ENCODE results near the genes UROD and TMEM69.

GRCh38 chr1:44351651-44352201, 3.3 kb downstream of the ERI3 start:
- PRO-cap: no peak

GRCh38 chr1:44406898-44407439, 1.9 kb downstream of the RNF220 start:
- PRO-cap: no peak

GRCh38 chr1:44416913-44418071, 12.2 kb downstream of the RNF220 start:
- PRO-cap: no peak

- PRO-cap: bidirectional peak, plus-strand start at chr1:44617649, minus-strand start at chr1:44617551; unidirectional peak, minus-strand start at chr1:44617840
These were observed 56.9 kb downstream of the TMEM53 start for GRCh38 chr1:44617325-44617910.

GRCh38 chr1:44635698-44636334, 38.5 kb downstream of the TMEM53 start:
- PRO-cap: no peak

DNA sequence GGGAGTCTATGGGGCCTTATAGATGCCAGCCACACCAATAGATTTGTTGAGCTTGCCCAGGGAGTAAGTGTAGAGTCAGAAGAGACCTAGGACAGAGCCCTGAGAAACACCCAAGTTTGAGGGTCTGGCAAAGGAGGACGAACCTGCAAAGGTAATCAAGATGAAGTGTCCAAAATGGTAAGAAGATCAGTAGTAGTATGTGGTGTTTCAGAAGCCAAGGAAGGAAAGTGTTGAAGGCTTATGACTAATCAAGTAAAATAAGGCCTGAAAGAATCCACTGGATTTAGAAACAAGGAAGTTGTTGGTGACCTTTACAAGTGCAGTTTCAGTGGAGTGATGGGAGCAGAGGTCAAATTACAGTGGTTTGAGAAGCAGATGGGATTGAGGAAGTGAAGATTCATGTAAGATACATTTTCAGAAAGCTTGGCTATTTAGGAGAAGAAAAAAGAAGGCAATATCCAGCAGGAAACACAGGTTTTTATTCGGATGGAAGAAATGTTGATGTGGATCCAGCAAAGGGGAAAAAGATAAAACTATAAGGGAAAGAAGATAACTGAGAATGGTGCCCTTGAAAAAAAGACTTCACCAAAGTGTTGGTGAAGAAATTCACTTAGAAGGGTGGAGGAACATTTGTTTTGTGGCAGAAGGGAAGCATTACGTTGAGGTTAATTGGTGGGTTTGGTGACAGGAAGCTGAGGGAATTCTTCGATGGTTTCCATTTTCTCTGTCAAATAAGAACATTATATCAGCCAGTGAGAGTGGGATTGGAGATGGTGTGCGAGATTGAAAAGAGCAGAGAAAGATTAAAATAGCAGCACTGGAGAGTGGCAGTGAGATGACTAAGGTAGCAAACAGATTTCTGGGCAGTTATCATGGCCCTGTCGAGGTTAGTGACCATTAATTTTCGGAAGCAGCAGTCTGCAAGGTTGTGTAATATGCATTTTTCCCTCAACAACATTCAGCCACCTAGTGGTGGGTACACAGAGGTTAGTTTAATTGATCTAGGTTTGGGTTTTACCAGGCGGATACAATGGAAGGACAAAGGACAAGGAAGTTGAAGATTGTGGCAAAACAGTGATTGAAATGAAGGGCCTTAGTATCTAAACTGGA, 2.2 kb downstream of the ARMH1 start:
- PRO-cap: no peak

GRCh38 chr1:44679395-44679926, 4.9 kb downstream of the ARMH1 start:
- PRO-cap: no peak

DNA sequence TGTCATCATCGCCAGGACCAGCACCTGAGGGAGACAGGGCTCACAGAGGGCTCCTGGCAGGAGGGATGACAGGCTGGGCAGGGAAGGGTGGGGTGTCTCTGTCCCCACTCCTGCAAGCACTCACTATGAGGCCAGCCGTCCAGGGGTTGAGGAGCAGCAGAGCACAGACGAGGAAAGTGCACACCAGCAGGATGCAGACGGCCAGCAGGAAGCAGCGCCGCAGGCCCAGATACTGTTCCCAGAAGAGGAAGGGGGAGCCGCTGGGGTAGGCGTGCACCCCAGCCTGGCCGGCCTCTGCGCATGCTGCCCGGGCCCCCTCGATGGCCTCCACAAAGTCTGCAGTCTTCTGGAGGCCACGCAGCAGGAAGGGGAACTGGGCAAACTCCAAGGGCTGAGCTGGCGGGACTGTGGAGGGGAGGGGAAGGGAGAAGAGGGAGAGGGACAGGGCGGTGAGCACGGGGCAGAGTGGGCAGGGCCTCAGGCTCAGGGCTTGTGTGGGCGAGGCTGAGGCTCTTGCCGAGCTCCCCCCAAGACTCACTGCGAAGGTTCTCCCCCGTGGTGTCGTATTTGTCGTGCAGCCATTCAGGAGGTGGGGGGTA, 16.6 kb downstream of the PTCH2 start:
- PRO-cap: no peak

DNA sequence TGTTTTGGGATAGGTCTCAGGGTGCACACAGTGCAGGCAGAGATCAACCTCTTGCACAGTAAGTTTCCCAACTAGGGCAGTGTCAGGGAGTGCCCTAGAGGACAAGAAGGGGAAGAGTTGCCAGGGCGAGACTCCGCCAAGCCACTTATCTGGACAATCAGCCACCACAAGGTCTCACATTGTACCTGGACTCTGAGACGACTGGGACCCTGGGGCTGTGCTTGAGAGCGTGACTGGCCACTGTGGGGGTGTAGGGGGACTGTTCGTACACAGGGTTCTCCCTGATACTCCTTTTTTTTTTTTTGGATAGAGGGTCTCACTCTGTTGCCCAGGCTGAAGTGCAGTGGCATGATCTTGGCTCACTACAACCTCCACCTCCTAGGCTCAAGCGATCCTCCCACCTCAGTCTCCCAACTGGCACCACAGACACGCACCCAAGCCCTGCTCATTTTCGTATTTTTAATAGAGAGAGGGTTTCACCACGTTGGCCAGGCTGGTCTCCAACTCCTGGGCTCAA, 9.8 kb downstream of the HECTD3 start:
- PRO-cap: no peak

DNA sequence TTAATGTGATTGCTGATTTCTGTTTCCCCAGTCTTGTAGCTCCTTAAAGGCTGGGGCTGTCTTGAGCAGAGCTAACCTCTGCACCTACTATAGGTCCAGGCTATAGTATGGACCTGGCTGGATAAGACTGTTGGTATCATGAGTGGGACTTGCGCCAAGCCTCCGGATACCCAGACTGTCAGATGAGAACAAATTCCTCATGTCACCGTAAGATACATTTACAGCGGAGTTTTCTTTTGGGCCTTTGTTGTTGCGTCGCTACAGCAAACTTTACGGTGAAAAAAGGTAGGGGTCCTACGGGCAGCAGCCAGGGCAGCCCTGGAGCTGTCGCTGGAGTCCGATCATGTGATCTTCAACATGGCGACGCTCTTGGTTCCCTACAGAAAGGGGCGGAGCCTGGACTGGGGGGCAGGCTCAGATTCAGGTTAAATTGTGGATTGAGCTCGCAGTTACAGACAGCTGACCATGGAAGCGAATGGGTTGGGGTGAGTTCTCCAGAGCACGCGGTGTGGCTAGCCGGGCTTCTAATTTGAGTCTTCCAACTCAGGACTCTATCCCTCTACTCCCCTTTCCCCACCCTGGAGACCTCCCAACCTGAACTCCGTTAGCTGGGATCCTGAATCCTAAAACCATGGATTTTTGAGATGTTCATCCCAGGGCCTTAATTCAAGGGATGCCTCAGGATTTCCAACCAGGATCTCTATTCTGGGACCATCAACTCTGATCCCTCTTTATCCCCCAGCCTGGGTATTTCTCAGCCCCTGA, at the start of gene UROD:
TSS of gene UROD (plus strand) at position 454 of the 765 bp plus-strand sequence.
- PRO-cap: unidirectional peak, plus-strand start at position 454 of the sequence

- PRO-cap: no peak
These were observed 53.9 kb downstream of the TOE1 start for GRCh38 chr1:45393815-45394423.

DNA sequence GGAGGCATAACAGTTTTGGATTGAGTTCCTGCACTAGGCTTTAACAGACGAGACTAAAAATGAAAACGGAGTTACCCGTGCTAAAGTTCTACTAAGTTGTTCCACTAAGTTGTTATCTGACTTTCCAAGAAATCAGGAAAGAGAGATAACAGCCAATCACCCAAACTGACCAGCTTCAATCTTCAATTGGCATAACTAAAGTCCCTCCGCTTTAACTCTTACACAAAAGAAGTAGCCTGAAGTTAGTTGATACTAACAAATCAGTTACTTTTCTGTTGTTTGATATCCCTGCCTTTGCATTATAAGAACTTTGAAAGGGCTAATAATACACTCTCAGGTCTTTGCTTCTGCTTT, 61.4 kb downstream of the TESK2 start:
- PRO-cap: no peak

- PRO-cap: no peak
These were observed 668 bp downstream of the PRDX1 start for GRCh38 chr1:45521130-45521302.

DNA sequence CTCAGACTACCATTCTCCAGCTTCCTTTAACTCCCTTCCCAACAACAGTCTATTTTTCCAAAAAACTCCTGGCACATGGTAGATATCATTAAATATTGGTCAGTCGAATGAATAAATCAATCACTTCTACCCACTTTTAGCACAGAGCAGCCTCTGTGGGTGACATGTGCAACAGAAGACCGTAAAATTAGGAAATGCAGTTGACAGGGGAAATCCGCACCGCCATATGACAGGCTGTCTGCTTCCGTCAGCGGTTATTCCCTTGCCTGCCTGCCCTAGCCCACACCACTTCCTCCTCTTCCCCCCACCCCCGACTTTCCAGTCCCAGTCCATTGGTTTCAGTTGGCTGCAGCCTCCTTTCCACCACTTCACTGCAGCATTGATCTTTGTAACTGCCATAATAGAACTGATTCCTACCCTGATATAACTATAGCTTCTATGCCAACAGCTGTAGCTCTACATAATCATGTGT, 6.8 kb upstream of the AKR1A1 start:
- PRO-cap: no peak

DNA sequence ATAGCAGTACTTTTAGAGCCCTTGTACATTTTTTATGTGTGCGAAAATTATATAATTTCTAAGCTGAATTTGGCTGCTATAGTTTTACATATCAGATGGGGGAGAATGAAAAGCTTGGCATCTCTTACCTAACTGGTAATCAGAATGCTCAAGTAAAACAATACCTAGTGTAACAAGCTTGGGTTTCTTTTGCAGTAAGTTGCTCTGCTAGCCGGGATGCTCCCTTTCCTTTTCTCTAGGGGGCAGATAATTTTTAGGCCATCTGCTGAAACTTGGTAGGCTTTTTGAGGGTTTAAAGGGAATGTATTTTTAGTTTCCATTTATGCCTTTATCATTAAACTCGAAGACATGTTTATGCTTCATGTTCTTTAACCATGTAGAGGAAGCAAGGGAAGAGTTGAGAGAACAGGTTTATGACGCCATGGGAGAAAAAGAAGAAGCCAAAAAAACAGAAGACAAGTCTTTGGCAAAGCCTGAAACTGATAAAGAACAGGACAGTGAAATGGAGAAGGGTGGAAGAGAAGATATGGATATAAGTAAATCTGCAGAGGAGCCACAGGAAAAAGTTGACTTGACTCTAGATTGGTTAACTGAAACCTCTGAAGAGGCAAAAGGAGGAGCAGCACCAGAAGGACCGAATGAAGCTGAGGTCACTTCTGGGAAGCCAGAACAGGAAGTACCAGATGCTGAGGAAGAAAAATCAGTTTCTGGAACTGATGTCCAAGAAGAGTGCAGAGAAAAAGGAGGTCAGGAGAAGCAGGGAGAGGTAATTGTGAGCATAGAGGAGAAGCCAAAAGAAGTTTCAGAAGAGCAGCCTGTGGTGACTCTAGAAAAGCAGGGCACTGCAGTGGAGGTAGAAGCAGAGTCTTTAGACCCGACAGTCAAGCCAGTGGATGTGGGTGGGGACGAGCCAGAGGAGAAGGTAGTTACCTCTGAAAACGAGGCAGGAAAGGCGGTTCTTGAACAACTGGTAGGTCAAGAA, 16.6 kb downstream of the CCDC17 start:
- PRO-cap: no peak

- PRO-cap: no peak
These were observed 14.4 kb upstream of the CCDC17 start for GRCh38 chr1:45638125-45638804.

- PRO-cap: no peak
These were observed 23.4 kb upstream of the CCDC17 start for GRCh38 chr1:45647146-45647804.

GRCh38 chr1:45658039-45658539, 28.2 kb downstream of the GPBP1L1 start:
- PRO-cap: no peak

DNA sequence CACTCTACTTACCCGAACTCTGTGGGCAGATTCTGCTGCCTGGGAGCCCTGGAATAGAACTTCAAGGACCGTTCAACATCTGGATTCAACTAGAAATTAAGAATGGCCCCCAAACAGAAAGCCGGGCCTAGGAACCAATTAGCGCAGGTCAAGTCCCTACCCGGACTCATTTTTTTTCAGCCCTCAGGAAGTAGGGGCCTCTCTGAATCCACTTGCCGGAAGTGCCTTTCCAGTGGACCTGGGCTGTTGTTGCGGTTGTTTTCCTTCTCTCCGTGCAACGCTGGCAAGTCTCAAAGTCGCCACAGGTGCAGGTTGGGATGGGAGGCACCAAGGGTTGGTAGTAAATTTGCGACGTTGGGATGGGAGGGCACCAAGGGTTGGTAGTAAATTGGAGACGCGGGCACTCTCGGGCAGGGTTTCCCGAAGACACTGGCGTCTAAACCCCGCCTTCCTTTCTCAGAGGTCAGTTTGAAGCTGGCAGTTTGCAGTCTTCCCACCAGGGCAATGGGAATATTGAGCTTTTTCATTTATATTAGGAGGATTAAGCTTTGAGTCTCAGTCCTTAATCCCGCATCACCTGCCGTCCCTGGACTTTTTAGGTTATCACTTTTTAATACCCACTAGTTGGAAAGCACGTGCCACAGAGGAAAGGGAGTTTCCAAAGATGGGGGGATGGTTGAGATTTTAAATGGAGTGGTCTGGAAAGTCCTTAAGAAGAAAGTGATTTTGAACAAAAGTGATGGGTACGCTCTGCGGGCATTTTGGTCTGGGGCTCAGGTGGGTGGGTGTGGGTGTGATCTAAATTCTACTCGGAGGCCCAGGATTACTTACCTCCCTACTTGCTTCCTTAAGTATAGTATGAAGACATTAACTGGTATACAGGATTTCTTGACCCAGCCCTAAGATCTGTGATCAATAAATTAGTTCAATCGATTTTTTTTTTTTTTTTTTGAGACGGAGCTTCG, at the start of gene TMEM69:
TSS of gene TMEM69 (plus strand) at position 211 of the 965 bp plus-strand sequence.
- PRO-cap: bidirectional peak, plus-strand start at position 232 of the sequence, minus-strand start at position 91 of the sequence

DNA sequence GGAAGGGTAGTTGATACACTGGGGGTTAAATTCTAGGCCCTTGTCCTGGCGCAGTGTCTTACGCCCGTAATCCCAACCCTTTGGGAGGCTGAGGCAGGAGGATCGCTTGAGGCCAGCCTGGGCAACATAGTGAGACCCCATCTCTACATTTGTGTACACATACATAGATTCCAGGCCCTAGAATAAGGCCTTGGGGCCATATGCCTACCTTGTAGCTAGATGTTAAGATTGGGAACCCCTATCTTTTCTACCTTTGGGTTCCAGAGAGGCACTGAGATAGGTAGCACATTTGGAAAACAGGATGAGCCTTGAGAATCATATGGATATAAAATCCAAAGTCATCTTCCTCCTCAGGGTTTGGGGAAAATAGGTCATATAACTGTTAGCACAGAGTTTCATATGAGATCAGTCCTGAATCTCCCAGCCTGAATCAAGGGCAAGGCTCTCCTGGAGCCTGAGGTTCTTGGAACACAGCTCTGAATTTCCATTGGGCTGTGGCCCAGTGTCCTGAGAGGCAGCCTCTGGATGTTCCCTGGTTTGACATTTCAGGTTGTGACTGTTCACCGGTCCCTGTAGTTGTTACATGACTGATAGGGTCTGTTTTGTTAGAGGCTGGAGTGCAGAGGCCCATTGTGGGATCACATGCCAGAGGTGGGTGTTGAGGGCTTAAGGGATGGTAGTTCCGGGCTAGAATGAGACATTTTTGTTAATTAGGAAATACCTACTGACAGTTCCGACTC, 104.4 kb downstream of the PIK3R3 start:
- PRO-cap: no peak